Neural progenitor cell (in vitro differentiated cells): ENCODE data around the gene CYFIP2.

GRCh38 chr5:154450827-154451287 lies 5.1 kb downstream of the SAP30L start:
- RAMPAGE, long total RNA: no peak

DNA sequence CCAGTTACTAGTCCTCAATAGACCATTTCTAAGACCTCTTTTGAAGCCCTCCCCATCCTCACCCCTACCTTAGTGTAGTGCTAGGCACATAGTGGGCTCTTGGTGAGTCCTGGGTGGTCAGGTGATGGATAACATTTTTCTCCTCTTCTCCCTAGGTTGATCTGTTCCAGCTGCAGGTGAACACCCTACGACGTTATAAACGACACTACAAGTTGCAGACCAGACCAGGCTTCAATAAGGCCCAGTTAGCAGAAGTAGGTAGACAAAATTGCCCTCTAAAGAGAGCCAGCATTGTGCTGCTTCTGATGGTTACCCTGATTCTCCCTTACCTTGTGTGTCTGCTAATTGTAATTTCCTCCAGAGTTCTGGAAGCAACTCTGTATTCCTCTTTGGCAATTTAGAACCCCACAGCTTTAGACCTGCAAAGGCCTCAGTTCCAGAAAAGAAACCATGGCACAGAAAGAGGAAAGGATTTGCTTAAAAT lies 7.5 kb downstream of the SAP30L start:
- RAMPAGE, long total RNA: no peak

- RAMPAGE, long total RNA: no peak
These were observed 107.4 kb upstream of the LARP1 start for GRCh38 chr5:154647796-154648129.

GRCh38 chr5:154692151-154692900 lies 62.9 kb upstream of the LARP1 start:
- RAMPAGE, long total RNA: no peak

DNA sequence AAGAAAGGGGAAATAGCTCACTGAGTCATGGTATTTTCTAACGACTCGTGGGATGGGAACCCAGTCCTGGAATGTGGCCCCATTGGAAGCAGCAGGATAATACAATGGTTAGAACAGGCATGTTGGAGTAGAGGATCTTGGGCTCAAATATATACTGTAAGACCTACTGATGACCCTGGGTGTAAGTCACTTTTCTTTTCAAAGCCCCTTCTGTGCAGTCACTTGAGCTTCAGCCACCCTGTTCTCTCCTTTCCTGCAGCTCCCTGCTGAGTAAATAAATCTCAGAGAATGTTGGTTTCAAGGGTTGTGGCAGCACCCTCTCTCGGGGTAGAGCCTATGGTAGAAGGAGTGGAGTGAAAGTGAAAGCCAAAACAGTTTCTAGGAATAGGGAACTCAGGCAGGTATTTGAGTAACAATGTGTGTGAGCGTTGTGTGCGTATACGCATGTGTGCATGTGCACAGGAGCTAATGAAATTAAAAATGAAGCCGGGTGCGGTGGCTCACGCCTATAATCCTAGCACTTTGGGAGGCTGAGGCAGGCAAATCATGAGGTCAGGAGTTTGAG lies 40.7 kb upstream of the LARP1 start:
- RAMPAGE, long total RNA: no peak

DNA sequence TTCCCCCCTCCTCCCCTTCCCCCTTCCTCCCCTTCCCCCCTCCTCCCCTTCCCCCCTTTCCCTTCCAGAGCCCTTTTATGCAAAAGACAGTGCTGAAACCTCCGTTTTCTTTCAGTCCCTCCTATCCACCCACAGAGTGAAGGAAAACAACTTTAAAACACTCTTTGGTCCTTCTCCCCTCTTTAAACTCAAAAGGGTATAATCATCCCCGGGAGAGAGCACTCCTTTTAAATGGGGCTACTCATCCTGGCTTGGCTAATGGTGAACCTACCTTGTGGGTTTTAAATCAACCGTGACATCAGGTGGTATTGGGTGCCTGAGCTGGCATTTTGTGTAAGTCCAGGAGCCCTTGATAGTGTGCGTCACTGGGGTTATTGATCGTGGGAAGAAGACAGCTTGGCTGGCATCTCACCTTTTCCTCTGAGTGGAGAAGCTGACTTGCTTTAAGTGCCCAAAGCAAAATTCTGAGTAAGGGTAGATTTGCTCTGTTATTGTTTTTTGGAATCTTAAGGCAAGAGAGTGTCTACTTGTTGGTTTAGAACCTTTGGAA lies 2.8 kb downstream of the LARP1 start:
- RAMPAGE, long total RNA: no peak

DNA sequence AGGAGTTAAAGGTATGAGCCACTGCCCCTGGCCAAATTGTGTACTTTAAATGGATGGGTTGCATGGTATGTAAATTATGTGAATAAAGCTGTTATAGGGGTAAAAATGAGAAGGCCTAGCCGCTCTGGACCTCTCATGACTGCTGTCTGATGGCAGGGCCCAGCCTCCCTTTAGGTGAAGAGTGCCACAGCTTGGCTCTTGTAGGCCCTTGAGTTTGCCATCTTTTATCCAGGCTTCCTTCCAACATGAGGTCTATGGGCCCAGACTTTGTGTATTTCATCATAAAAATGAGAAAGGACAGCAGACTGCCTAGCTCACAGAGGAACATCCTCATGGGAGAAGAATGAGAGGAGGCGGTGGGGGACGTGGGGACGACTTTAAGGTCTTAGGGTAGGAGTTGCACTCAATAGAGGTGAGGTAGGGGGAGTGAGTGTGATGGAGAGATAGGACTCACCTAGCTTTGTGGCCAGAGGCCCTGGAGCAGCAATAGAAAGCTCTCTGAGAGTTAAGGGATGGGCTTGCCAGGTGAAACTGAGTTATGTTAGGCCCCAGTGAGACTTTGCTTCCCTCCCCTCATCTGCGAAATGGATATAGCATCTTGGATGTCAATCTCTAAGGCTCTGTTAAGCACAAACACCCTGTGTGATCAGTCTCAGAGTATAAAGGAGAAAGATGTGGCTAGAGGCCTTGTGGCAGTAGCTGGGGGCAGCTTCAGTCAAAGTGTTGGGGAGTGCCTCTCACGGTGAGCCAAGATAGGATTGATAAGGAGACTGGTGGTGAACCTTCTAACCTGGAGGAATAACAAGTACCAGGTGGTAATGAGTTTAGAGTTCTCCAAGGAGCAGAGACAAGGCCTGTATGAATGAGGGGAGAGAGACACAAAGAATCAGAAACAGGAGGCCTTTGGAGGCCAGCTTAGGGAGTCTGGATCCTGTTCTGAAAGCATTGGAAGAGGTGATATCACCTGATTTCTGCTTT lies 14.2 kb downstream of the LARP1 start:
- RAMPAGE, long total RNA: no peak

- RAMPAGE, long total RNA: no peak
These were observed 35.1 kb downstream of the LARP1 start for GRCh38 chr5:154790017-154790917.

GRCh38 chr5:154810952-154811935 lies 39.2 kb downstream of the FAXDC2 start:
- RAMPAGE, long total RNA: no peak

DNA sequence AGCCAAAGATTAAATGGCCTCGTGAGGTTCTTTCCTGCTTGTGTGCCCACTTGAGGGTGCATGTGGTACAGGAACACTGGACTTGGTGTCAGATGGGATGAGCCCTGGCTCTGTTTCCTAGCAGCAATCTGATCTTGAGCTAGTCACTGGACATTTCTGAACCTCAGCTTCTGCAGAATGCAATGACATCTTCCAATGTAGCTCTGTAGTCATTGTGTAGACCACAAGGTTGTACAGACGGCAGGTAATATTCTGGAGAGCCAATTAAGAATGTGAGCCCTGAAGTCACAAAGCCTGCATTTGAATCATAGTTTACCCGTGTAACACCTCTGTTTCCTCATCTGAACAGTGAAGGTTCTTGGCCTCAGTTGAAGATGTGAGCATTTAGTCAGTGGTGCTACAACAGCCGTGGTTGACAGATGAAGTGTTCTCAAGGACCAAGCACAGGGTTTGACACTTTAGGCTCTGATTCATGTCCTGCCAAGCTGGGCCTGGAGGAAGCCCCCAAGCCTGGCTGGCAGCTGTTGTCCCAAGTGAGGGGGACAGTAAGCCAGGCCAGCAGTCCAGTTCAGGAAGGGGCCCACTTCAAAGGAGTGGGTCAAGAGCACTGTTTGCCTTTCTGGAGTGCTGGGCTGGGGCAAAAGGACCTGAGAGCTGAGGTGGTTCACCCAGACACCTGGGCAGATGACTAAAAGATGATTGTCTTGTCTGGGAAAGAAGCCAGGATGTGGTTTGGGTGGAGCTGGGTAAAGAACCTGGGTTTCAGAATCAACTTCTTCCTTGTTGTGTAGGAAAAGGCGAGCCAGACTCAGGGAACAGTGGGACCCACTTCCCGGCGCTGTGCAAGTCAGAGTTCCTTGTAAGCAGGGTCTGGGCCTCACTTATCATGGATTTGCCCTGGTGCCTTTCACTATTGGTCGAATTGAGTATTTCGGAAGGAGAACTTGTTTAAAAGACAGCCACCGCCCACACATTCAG lies 20.7 kb downstream of the FAXDC2 start:
- RAMPAGE, long total RNA: no peak

GRCh38 chr5:155154997-155155395 lies 141.4 kb downstream of the KIF4B start:
- RAMPAGE, long total RNA: no peak

- RAMPAGE, long total RNA: no peak
These were observed 40.9 kb downstream of the TIMD4 start for GRCh38 chr5:156922072-156922664.

- RAMPAGE, long total RNA: no peak
These were observed 6.3 kb upstream of the GARIN3 start for GRCh38 chr5:157172253-157172936.

DNA sequence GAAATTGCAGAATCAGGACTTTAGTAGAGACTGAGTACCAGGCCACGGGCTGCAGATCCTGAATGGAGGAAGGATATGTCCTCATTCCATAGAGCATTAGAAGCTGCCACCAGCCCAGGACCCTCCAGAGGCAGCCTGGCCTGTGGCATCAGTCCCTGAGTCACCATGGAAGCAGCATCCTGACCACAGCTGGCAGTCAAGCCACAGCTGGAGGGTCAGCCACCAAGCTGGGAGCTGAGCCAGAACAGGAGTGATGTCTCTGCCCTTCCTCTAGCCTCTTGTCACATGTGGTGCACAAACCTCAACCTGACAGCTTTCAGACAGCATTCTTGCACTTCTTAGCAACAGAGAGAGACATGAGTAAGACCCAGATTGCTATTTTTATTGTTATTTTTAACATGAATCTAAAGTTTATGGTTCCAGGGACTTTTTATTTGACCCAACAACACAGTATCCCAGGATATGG lies 13.2 kb upstream of the CYFIP2 start:
- RAMPAGE, long total RNA: no peak

DNA sequence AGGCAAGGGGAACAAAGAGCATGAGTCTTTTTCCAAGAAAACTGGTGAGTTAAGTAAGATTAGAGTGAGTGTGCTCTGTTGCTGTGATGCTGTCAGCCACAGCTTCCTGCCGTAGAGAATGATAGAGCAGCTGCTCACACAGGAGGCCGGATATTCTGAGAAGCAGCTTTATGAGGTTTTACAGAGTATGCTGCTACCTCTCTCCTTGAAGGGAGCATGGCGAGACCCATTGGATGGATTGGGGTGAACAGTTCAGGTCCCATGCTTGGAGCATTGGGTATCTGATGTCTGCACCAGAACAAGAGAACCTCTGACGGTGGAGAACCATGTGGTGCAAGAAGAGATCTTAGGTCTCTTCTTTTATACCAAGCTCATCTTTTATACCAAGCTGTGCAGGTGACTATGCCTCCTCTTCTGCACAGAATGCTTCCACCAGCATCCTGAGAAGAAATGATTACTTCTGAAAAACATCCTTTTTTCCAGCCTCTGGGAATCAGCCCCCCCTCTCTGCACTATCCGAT lies 12.7 kb upstream of the CYFIP2 start:
- RAMPAGE, long total RNA: no peak

DNA sequence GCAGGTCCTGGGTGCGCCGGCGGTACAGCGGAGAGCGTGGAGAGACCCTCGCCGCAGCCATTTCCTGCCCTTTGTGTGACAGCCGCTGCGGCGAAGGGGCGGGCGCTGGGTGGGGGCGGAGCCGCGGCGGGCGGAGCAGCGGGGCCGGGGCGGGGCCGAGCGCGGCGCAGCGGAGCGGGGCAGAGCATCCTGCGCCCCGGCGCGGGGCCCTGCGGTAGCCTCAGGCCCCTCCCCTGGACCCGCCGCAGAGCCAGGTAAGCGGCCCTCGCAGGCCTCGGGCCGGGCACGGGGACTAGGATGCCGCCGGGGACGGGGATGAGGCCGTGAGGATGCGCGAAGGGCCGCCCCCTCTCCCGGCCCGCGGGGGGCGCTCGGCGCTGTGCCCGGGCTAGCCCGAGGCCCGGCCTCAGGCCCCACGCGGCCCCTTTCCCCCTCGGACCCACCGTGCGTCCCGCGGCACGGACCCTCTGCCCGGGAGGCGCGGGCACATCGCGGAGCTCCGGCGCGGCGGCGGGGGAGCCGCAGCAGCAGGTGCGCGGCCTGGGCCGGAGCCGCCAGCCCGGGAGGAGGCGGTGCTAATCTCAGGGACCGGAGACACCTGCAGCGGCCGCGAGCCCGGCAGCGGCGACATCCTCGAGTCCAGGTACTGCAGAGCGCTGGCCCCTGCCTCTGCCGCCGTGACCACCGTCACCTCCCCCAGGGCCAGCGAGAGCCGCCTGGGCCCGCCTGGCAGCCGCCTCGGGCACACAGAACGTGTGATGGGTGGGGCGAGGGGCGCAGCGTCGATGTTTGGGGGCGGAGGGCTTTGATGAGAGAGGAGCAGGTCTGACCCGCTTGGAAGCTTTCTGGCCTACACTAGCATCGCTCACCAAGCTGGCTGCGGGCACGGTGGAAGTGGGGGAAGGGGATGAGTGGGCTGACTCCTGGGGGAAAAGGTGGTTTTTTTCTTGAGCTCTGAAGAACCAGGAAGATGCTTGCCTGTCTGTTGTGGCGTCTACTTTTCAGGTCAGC lies at the start of gene CYFIP2:
Gene CYFIP2, plus strand, starts transcription at position 182 of the 1,011 bp plus-strand sequence.
- RAMPAGE, long total RNA: no peak

DNA sequence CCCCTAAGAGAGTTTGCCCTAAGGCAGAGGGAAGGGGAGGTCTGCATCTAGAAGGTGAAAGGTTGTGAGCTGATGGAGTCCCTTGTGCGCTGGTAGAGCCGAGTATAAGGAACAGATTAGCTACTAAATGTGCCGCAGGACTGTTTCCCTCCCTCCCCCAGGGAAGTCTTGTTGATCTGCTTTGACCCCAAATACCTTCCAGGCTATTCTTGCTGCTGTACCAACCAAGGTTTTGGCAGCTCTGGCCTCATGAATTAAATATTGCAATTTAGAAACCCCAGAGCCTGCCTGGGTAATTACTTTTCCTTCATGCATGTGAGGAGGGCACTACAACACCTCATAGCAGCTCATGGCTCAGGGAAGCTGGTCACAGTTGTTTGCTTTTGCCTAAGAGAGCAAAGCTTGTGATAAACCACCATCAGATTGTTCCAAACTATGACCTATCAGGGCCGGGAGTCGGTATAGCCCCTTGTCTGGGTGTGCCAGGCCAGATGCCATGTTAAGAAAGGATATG lies 19.7 kb downstream of the CYFIP2 start:
- RAMPAGE, long total RNA: no peak

GRCh38 chr5:157478019-157478892 lies 18.2 kb downstream of the NIPAL4 start:
- RAMPAGE, long total RNA: no peak

- RAMPAGE, long total RNA: no peak
These were observed 21.3 kb downstream of the NIPAL4 start for GRCh38 chr5:157481234-157481850.

DNA sequence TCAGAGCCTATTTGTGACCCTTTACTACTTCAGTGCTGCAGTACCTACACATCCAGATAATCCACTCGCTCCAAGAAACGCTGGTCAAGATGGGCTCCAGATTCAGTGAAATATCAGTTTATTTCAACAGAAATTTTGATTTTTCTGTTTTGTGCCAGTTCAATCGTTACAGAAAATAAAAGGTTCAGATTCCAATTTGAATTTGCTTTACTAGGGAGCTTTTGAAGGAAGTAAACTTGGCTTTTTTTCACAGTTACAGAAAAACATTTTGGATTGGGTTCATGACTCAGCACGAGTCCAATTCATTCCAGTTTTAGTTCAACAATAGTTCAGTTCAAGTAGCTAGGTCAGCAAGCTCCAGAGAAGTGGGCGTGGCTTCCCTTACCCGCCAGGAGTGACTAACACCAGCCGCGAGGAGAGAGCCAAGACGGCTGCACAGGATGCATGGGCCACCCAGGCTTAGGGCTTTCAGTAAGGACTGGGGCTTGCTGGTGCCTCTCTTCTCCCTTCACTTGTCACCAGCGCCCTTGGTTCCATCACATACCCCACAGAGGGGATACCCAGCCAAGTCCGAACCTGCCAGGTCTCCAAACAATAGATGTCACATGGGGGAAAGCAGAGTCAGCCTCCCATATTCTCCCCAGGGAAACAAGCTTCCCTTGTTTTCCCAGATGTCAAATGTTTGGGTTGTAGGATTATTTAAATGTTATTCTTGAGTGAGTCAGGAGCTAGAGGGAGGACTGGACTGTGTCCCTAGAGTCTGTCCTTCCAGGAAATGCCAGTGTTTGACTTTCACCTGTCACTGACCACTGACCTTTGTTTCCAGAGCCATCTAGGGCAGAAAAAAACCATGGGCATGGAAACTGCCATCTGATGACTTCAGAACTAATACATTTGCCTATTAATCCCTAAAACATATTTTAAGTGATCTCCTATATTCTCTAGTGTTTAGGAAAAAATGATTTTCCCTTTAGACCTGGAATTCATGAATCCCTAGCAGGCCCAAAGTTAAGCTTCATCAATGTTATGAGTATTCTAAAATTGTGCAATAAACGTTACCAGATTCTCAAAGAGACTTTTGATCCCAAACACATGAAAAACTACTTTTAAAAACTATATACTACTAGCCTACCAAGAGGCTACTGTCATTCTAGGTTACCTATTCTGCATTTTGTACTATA lies 51.8 kb downstream of the NIPAL4 start:
- RAMPAGE, long total RNA: no peak